ENCODE data around the genes VPS36, PRR20E and PCDH17.

GRCh38 chr13:51752656-51753360 lies 51.2 kb downstream of the DHRS12 start:
- RRBS, result no CpG with 5 or more reads among the region's 6 CpGs

- RRBS, result no CpG with 5 or more reads among the region's 17 CpGs
Measured at GRCh38 chr13:51781992-51782809, 21.8 kb downstream of the DHRS12 start.

DNA sequence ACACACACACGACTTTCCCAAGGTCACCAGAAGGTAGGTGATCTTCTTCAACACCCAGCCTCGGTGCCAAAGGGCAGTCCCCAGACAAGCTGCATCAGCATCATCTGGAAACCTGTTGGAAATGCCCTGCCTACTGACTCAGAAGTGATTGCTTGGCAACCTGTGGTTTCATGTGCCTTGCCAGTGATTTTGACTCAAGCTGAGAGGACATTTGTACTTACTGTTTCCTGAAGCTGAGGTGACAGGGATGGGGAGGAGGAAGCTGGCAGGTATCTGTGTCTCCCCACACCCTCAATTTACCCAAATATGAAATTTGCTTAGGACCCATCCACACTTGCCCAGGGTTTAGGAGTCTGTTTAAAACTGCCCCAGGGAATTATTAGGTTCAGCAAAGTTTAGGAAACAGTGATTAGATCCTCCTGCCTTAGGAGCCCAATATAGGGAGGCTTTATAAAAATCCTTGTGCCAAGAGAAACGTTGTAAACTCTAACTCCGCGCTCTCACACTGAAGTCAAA lies 1.7 kb downstream of the DHRS12 start:
- RRBS, result no CpG with 5 or more reads among the region's 5 CpGs

DNA sequence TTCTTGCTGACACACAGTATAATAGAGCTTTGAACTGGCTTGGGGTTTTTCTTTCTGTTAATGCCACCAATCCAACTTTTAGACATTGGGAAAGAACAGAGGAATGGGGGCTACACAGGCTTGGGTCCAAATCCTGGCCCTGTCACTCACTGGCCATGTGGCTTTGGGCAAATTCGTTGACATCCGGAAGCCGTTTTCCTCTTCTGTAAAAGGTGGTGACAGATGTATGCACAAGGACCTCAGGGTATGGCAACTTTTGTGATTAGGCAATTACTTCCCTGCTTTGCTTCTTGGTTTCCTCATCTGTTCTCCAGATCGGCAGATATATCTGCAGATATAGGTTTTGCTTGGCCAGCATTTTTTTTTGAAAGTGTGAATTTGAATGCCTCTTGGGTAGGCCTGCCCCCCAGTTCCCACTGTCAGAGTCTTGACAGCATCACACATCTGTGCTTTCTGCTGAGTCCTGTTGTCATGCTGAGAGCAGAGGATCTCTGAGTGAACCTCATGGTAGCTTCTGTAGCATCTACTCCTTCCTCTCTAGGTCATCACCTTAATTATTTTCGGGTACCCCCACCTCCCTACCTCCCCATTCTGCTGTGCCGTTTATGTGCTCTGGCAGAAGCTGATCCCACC lies 17.7 kb downstream of the TMEM272 start:
- RRBS, result no CpG with 5 or more reads among the region's 6 CpGs

DNA sequence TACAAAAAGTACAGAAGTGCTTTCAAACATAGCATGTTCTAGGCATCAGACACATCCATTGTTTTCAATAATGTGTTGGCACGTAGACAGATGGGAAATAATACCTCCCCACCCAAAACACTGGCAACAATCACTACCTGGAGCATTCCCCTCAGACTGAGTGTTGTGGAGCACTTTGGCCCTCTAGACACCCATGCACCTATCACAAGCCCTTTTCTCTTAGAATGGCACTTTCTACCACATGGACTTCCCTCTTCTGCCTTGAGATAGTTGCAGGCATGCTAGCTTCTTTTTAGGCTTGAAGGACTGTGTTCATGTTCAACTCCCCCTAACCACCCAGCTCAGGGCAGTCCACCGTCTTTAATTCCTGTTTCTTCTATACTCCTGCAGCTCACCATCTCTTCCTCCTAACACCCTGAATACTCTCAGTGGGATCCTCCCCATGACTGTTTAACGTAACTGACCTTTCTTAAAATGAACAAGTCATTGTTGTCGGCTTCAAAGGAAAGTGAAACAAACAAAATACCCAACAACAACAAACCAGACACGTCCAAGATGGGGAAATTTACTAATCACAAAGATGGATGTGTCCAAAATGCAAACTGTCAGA lies 43.3 kb downstream of the ATP7B start:
- RRBS, result no CpG with 5 or more reads among the region's 5 CpGs

DNA sequence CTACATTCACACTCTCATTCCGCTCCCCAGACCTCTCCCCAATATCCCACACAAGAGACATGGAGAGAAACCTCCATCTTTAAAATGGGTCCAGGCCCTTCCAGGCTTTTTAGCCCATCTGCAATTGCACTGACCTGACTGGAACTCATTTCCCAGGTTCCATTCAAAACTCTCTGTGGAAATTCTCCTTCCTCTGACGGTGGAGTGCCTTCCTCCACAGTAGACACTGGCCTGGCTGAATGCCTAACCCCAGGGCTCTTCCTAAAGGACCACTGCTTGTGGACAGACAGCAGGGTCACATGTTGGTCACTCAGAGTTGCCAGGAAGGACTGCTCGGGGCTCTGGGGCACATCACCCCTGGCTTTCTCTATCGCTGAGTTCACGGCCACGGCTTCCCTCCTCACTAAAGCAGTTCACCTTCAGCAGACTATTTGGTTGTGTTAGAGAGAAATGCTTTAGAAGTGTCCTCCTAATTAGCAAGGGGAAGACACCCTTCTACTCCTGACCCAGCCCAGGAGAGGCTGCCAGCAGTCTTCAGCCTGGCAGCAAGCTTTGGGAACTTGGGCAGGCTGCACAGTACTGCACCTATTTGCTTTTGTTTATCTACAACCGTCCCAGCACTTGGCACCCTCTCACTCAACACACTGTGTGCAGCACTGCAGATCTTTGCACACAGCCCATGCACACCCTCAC lies 15.9 kb downstream of the ATP7B start:
- RRBS, result no CpG with 5 or more reads among the region's 7 CpGs

DNA sequence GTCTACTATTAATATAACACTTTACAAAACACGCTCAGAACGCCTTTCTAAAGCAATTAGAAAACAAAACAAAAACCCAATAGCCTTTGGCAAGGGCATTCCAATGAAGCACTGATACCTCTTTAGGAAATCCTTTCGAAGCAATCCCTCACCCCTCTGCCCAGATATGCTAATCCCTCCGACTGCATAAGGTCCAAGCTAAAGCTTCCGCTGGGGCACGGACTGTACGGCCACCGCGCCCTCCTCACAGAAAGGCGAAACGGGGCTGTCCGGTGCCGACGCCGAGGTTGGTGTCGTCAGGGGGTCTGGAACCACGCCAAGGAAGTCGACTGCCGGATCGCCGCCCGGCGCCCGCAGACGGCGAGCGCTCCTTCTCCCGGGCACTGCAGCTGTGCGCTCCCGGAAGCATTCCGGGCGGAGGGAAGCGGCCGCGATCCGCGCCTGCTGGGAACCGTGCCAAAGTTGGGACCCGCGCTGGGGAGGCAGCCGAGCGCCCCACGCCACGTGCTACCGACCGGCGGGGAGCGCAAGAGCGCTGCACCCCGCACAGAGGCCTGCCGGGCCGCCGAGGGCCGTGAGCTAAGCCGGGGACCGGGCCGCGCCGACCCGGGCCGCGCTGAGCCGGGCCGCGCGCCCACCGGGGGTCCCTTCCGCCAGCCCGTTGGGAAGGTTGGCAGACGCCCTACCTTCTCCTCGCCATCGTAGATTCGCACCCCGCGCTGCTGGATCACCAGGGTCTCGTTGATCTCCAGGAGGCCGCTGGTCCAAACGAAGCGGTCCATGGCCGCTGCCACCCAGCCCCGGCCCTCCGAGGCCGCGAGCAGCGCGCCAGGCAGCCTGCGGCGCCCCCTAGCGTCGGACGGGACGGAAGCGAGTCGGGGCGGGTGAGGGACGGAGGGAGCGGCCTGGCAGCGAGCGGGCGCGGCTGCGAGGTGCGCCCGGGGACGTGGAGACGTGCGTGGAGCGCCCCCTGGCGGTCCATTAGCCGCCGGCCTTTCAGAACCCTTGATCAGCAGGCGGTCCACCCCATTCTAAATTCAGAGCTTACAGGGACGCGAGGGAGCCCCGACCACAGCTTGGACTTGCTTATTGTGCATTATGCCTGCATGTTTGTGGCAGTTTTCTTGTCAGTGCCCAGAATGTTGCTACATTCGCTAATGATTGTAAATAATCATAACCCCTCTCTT lies at the start of gene VPS36:
VPS36 (minus strand) TSS at position 822 of the 1,187 bp plus-strand sequence.
- RRBS, result 1% methylated on average over 22 of the region's 116 CpGs

DNA sequence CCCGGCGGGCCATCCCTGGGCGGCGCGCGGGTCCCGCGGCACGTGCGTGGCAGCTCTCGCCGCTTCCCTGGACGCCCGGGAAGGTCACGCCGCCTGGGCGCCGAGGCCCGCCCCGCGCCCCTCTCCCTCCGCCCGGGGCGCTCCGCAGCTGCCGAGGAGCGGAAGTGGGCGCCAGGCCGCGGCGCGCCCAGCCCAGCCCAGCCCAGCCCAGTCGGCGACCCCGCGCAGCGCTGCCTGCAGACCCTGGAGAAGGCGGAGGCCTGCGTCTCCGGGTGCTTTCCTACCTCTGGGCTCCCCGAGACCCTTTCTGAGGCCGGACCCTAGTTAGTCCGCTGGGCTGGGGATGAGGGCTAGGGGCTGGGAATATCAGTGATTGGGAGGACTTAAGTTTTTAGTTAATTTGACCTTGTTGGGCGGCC lies 42.0 kb upstream of the HNRNPA1L2 start:
- RRBS, result 3% methylated on average over 24 of the region's 44 CpGs

DNA sequence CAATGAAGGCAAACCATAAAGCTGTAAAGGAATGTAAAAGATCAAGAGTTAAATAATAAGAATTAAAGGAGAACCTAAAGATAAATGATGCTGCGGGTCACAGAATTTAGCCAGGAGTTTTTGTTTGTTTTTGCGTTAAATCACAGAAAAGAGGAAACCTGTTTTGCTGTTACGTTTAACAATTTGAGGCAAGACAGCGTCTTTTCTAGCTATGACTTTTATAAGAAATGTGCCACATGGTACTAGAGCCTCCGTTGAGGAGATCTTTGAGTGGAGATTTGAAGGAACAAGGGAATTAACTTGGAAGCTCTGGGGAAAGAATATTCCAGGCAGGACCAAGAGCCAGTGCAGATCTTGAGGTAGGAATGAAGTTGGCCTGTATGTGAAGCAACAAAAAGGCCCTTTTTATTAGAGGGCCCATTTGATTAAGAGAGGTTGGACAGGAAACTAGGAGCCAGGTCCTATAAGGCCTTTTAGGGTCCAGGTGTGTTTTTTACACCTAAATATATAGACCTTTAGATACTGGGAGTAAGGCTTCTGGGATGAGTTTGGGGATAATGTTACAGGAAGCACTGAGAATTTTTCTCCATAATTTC lies 1.2 kb downstream of the SUGT1 start:
- RRBS, result no CpG with 5 or more reads among the region's 5 CpGs

GRCh38 chr13:52851151-52852139 lies 3.0 kb upstream of the PCDH8 start:
- RRBS, result 2% methylated on average over 14 of the region's 60 CpGs

- RRBS, result no CpG with 5 or more reads among the region's 5 CpGs
Measured at GRCh38 chr13:52880289-52880672, 31.8 kb upstream of the PCDH8 start.

DNA sequence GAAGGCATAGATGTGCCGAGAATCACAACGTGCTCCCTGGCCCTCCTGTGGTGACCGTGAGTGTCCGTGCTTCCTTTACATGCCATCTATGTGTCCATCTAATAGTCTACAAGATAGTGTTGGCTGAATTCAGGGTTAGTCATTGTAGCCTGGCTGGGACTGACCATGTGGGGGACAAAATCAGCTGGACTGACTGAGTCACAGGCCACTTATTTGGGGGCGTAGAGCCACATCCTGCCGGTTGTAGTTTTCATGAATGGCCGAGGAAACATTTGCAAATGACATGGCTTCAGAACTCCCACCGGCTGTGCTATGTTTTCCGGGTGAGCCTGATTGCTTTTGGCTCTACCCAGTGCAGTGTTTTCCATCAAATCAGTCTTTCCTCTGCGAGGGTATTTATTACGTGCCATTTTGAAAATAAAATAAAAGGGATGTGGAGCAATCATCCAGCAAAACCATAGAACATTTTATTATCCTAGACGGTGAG lies 36.9 kb upstream of the OLFM4 start:
- RRBS, result 67% methylated on average over 2 of the region's 12 CpGs

GRCh38 chr13:53041654-53042395 lies 13.2 kb downstream of the OLFM4 start:
- RRBS, result no CpG with 5 or more reads among the region's 3 CpGs

GRCh38 chr13:53200722-53201995 lies 172.5 kb downstream of the OLFM4 start:
- RRBS, result 10% methylated on average over 13 of the region's 147 CpGs

- RRBS, result no CpG with 5 or more reads among the region's 26 CpGs
Measured at GRCh38 chr13:54440638-54441232, 1412.1 kb downstream of the OLFM4 start.

GRCh38 chr13:54775874-54776136 lies 1747.2 kb downstream of the OLFM4 start:
- RRBS, result no CpG with 5 or more reads among the region's 9 CpGs

- RRBS, result no CpG with 5 or more reads among the region's 22 CpGs
Measured at GRCh38 chr13:57166924-57167317, at the start of gene PRR20E. Gene PRR20E (plus strand): TSS chr13:57167197.

GRCh38 chr13:57631197-57632141 lies at the start of gene PCDH17:
Gene PCDH17 (plus strand): TSS chr13:57631744.
- RRBS, result no CpG with 5 or more reads among the region's 36 CpGs

GRCh38 chr13:59336959-59337668 lies 826.6 kb downstream of the DIAPH3 start:
- RRBS, result no CpG with 5 or more reads among the region's 6 CpGs

GRCh38 chr13:60009543-60009841 lies 154.2 kb downstream of the DIAPH3 start:
- RRBS, result no CpG with 5 or more reads among the region's 5 CpGs

Measured in cardiac fibroblast (primary cell).